GM12891 (cell line): ENCODE data around the gene CTNNAL1.

DNA sequence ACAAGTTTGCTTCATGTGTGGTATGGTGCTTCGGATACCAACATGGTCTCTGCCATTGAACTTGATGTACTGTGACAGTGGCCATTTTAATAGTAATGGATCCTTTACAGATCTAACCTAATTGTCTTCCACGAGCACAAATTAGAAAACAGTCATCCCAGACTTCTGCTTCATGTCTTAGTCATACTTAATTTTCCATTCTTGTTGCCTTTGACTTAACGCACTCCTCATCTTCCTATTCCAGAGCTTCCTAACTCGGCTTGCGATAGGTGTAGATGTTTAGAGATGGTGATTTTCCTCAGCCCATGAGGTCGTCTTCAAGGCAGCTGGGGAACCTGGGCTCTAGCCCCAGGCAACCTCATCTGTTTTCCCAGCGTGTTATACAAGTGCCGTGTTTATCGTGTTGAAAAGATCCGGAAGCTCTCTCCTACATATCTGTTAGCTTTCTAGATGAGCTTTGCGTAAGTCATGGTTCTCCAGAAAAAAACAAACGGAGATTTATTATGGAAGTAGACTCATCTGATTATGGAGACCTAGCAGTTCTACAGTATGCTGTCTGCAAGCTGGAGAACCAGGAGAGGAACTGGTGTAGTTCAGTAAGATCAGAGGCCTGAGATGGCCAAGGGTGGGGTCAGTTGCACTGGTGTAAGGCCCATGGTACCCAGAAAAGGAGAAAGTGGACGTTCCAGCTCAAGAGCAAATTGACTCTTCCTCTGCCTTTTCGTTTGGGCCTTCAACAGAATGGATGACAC, 50.7 kb downstream of the RAD23B start:
- RRBS = no CpG with 5 or more reads among the region's 14 CpGs

DNA sequence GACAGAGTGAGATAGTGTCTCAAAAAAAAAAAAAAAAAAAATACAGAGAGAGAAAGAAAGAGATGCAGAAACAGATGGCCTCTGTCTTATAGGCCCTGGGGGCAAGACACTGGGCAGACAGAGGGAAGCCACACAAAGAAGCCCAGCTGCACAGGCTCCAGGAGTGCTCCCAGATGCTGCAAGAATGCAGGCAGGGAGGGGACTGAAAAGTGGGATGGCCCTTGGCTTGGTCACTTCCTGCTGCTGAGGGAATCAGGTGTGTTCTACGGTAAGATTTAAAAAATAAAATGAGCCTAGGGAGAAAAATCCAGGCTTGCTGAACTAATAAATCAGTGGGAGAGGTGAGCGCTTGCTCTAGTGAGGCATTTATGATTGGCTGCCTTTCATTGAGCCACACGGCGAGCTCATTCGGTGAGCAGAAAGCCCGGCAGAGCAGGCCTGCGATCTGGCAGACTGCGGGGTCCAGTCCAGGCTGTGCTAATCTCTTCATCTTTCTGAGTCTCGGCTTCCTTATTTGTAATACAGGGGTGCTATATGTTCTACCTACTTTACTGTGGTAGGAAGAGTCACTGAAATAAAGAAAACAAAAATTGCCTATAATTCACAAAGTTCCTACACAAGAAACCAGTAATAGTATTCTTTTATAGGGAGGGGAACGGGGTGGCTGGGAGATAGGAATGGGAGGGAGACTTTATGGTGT, 80.6 kb downstream of the RAD23B start:
- RRBS = no CpG with 5 or more reads among the region's 10 CpGs

GRCh38 chr9:107389568-107390115, 99.9 kb downstream of the KLF4 start:
- RRBS = no CpG with 5 or more reads among the region's 3 CpGs

GRCh38 chr9:107486492-107486958, 3.0 kb downstream of the KLF4 start:
- RRBS = no CpG with 5 or more reads among the region's 10 CpGs

GRCh38 chr9:107509097-107509826, 19.7 kb upstream of the KLF4 start:
- RRBS = no CpG with 5 or more reads among the region's 11 CpGs

- RRBS = no CpG with 5 or more reads among the region's 1 CpG
These were observed 125.7 kb upstream of the KLF4 start for GRCh38 chr9:107615276-107615603.

DNA sequence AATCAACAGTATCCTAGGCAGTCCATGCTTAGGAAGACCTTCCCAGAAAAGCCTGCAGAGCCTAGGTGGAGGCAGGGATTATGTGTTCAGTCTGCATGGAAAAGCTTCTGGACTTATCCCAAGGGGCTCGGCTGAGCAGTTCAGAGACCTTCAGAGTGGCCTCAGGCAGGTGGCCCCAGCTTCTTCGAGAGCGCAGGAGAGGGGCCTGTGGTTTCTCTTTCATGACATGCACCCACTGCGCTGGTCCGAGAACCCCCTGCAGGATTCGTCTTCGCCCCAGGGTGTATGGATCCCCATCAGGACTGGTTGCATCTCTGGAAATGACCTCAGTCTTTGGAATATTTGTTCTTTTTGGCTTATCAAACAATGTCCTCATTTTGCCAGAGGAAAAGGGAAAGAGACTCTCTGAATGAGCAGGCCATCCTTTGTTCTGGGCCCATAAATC, 177.8 kb upstream of the KLF4 start:
- RRBS = no CpG with 5 or more reads among the region's 7 CpGs

DNA sequence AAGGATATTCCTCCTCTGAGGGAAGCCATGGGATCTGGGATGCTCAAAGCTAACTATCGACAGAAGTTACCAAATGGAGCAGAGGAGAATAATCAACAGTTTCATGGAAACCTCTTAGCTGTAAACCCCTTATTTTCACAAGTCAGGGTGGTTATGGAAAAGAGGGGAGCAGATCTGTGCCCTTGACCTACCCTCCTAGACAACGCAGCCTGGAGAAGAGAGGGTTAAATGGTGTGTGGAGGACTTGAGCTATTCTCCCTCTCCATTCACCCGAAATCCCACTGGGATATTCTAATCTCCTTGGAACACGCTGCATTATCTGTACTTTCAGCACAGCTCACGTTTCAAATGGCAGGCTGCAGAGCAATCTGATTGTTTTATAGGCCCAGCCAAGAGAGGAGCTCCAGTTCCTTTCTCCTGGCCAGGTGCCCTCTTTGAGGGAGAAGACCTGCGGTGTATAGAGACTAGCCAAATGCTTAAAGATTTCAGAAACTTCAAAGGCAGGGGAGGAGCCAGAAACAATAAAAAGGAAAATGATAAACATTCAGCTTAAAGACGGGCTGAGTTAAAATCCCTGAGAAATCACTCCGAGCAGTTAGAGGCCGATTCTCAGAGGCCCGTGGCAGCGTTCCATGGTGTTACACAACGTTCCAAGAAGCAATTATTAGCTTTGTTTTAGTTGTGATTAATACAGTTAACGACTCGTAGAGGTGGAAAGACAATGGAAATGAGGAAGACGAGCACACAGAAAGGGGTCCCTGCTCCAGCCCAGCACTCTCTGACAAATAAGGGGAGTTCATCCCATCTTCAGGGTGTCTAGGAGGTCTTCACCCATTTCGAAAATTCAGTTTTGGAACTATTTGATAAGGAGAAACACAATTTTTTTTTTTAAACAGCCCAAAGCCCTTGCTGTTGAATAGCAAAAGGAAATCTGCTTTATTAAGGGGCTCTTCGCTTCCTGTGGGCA, 564.1 kb upstream of the KLF4 start:
- RRBS = no CpG with 5 or more reads among the region's 17 CpGs

GRCh38 chr9:108142498-108143235, 653.1 kb upstream of the KLF4 start:
- RRBS = no CpG with 5 or more reads among the region's 10 CpGs

DNA sequence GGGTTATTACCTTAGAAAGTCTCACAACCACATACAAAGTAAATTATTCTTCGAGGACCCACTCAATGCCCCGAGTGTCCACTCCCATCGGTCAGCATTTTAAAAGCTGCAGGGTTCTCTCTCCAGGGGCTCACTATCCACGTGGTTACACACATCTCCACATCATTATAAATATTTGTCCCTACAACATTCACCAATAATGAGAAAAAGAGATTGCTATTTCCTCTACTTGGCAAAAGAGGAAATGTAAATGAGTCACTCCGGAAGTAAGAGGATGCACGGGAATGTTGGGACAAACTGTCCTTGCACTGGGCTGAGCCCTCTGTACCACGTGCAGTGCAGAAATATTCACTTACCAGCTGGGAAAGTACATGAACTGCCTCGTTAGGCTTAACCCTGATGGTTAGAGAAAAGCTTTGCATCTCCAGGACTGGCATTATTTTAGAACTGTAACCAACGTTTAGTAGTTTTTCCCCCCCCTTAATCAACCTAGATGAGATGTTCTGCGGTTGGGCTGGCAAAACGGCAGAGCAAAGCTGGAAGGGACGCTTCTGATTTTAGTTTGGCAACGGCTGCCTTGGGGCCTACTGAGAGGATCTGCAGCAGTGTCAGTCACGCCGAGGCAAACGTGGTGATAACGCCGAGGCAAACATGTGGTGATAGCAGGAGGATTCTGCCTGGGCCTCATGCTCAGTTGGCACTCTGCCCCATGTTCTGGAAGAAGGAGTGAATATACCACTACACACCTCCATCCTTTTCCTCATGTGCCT, 661.2 kb upstream of the KLF4 start:
- RRBS = no CpG with 5 or more reads among the region's 18 CpGs

DNA sequence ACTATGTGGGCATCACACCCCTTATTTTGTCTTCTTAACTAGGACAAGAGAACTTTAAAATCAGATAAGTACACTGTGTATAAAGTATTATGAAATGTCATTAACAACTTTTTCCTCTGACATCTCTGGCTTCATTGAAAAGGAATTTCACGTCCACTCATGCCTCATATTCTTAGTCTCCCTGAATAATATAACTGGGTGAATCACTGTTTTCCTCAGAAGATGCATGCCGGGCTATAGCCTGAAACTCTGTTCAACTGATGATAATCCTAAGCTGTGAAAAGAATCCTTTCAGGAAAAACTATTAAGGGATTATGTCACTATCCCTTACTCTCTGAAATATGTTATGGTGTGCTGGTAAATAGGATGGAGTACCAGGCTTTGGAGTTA, 415.7 kb downstream of the ACTL7B start:
- RRBS = no CpG with 5 or more reads among the region's 2 CpGs

DNA sequence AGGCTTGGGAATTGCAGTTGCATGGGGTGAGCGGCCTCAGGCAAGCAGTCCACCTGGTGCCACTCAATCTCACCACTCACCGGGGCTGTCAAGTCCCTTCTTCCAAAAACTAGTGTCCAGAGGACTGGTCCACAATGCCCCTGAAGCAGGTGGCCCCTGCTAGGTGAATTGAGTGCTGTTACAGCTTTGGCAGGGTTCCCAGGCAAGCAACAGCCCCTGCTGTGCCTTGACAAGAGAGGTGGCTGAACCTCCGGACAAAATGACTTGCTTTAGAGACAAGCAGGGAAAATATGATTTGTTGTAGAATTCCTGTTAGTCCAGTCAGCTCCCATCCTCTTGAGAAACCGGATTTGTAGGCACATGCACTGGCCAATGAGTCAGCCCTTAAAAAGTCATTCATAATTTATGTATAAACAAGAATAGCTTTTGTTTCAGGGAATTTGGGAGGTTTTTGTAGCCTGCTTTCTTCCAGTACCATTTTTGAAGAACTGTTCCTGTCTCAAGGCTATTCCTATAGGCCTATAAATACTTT, 411.2 kb downstream of the ACTL7B start:
- RRBS = 40% methylated on average over 2 of the region's 4 CpGs

DNA sequence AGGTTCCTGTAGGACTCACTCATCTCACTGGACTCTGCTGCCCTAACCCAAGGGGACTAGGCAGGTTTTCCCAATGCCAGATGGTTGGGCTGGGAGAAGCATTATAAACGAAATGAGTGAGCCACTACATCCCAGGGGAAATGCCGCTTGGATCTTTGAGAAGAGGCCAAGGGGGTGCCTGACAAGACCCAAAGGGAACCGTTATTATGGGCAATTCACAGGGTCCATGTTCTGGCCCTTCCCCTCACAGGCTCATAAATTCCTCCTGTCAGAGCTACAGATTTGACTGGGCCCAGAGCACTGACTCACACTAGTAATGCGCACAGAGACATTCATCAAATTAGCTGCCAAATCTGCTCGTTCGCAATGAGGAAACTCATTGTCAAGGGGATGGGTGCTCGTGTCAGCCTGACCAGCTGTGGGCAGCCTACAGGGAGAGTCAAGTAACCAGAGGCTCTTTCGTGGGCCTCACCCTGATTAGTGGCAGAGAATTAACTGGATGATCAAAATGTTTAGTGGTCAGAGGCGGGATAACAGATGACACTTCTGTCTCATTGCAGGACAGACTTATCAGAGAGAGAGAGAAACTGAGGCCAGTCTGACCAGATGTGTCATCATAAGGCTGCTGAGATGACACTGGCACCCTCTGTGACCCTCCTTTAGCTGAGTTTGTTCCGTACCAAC, 377.3 kb downstream of the ACTL7B start:
- RRBS = no CpG with 5 or more reads among the region's 10 CpGs

GRCh38 chr9:108696097-108696748, 159.6 kb downstream of the ACTL7B start:
- RRBS = no CpG with 5 or more reads among the region's 4 CpGs

DNA sequence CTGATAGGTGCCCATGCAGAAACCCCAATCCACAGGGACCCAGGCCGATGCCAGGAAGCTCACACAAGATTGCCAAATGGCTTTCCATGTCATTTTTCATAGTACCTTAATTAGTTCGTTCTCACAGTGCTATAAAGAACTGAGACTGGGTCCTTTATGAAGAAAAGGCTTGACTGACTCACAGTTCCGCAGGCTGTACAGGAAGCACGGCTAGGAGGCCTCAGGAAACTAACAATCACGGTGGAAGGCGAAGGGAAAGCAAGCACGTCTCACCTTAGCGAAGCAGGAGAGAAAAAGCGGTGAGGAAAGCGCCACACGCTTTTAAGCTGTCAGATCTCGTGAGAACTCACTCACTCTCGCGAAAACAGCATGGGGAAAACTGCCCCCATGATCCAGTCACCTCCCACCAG, 13.0 kb downstream of the ACTL7B start:
- RRBS = no CpG with 5 or more reads among the region's 14 CpGs

- RRBS = no CpG with 5 or more reads among the region's 2 CpGs
These were observed 2.6 kb downstream of the CTNNAL1 start for GRCh38 chr9:109010577-109011265.

DNA sequence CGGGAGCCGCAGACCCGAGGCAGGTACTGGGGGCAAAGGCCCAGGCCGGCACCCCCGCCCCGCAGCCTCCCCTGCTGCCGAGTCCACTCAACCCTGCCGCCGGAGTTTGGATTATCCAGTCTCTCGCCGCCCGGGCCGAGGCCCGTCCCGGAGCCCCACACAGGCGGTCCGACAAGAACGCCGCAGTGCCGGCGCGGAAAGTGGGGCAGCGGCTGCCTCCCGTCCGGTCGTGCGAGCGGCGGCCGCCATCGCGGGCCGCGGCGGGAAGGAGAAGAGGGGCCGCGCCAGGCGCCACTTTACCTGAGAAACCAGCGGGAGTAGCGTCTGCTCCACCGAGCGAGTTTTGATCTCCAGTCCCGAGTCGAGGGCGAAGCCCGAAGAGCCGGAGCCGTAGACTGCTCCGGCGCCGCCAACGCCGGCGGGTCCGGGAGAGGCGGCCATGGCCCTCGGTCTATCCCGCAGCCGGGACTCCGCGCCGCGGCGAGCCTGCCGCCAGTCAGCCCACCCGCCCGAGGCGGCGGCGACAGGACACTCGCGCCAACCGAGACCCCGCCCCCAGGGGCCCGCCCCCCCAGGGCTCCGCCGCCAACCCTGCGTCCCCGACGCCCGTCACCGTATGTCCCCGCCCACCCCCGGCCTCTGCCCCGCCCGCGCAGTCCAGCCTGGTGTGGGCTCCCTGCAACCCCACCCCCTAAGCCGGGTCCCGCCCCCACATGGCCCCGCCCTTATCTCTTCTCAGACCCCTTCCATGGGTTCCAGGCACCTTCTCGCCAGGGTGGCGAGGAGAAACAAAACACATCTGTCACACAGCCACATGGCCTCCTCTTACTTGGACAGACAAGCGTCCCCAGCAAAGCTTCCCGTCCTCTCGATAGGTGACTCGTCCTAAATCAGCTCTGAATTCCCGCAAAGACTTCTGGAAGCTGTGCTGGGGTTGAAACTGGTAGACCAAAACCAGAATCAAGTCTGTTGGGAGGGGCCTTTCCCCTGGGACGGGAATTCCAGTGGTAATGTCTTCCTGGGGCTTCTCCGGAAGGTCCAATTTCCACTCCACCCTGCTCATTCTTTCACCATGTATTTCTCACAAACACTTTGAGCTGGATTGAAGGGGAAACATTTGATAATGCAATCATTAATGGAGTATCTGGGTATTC, at the start of gene CTNNAL1:
Gene CTNNAL1, minus strand, starts transcription at position 498 of the 1,154 bp plus-strand sequence.
- RRBS = 3% methylated on average over 14 of the region's 99 CpGs

DNA sequence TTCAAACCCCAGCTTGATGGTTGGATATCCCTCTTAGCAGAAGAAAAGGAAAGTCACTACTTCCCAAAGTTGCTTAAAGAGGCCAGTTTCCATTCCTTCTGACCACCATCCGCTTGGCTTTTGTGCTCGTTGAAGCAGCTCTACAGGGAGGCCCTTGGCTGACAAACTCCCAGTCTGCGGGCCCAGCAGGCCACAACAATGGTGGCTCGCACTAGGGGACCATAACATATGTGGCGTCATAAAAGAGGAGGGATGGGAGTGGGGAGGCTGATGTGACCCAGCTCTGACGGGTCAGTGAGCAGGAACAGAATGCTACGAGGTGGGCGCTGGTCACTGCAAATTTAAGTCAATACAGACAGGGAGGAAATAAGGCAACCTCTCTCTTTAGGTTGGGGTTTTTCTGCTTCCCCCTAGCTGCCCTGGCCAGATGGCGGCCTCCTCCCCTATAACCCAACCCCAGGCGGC, 922 bp downstream of the FRRS1L start:
- RRBS = no CpG with 5 or more reads among the region's 10 CpGs

DNA sequence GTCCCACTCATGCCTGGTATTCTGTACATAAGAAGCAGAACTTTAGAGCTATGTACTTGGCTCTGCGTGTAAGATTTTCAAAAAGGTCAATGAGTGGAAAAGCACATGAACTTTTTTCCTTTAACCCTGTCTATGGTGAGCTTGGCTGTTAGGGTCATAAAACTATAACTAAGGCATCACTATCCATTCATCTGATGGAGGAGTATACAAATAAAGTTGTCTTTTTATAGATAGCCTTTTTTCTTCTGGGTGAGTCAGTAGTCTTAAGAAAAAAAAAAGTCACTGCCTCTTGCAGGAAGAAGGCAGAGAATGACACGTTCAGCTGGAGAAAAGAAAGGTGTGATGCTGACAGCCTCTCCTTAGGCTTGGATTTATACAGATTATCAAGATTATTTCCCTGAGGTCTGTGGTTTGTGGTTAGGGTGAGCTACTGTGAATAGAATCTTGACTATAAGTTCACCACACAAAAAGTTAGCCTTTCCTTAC, 23.0 kb downstream of the EPB41L4B start:
- RRBS = no CpG with 5 or more reads among the region's 2 CpGs

DNA sequence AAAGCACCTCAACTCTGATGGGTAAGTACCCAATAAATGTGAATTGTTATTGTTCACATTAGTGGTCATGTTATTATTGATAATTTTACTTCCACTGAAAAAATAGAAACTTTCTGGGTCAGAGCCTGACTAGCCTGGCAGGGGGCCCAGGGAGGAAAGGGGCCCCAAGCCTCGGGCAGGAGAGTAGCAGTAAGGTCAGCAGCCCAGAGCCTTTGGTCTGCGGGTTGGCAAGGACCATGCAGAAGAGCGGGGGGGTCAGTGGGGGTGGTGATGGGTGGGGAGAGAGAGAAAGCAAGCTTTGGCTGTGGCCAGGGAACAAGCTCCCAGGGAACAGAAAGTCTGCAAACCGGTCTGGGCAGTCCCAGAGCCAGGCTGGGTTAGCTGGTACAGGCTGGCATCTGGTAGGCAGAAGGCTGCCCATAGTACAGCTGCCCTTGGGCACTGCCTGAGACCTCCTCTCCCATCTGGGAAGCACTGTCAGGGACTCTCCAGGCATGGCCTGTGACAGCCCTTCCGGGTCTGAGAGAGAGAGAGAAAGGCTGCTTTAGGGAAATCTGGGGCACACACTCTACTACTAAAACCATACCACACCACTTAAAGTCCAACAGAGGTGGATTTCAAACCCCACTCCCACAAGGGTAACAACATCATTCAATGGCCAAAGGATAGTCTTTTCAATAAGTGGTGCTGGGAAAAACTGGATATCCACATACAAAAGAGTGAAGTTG, 10.5 kb upstream of the EPB41L4B start:
- RRBS = no CpG with 5 or more reads among the region's 5 CpGs